ENCODE measurements around a stretch of chr1.

GRCh38 chr1:7069754-7070261 lies 284.6 kb downstream of the CAMTA1 start:
- RRBS: 4% methylated on average over 7 of the region's 23 CpGs

- RRBS: no CpG with 5 or more reads among the region's 12 CpGs
Measured at GRCh38 chr1:7117507-7118184, 332.4 kb downstream of the CAMTA1 start.

DNA sequence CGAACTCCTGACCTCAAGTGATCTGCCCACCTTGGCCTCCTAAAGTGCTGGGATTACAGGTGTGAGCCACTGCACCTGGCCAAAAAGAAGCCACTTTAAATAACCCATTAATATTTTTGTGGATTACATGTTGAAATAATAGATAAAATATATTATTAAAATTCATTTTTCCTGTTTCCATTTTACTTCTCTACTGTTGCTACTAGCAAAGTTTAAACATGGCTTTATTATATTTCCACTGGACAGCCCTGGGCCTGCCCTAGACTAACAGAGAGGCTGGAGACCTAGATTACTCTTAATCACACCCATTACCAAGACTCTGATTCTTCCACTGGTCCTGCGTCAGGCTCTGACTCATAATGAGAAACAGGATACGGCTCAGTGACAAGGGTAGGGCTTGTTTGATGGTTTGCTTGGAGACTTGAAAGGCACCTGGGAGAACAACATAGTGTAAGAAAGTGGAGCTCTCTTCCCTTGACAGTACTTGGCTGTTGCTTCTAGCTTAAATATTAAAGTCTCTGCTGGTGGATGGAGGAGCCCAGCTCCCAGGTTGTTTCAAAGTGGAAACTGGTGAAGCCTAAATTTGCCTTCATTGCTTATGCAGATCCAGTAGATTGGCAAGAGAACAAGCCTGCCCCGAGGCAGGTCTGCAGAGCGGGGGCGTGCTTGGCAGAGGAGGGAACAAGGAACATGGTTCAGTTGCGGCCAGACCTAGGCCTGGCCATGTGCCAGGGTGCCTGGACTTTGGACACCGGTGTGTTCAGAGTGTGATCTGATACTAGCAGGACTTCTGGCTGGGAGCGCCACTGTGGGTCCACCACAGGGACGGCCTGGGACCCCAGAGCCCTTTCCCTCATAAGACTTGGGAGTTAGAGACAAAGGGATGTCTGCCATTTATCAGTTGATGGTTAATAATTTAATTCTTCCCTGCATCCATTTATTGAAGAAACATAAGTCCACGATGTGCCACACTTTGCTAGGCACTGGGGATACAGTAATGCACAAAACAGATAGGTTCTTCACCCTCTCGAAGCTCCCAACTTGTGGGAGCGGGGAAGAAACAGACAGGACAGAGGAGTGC lies 480.6 kb downstream of the CAMTA1 start:
- RRBS: no CpG with 5 or more reads among the region's 13 CpGs

- RRBS: no CpG with 5 or more reads among the region's 3 CpGs
Measured at GRCh38 chr1:7340335-7340731, 430.8 kb upstream of the VAMP3 start.

- RRBS: no CpG with 5 or more reads among the region's 21 CpGs
Measured at GRCh38 chr1:7441393-7442030, 329.6 kb upstream of the VAMP3 start.

- RRBS: no CpG with 5 or more reads among the region's 23 CpGs
Measured at GRCh38 chr1:7669487-7670475, 101.3 kb upstream of the VAMP3 start.

- RRBS: 3% methylated on average over 1 of the region's 13 CpGs
Measured at GRCh38 chr1:7783759-7783910, 456 bp upstream of the PER3 start.

GRCh38 chr1:7899871-7900308 lies 40.7 kb downstream of the TNFRSF9 start:
- RRBS: no CpG with 5 or more reads among the region's 4 CpGs

DNA sequence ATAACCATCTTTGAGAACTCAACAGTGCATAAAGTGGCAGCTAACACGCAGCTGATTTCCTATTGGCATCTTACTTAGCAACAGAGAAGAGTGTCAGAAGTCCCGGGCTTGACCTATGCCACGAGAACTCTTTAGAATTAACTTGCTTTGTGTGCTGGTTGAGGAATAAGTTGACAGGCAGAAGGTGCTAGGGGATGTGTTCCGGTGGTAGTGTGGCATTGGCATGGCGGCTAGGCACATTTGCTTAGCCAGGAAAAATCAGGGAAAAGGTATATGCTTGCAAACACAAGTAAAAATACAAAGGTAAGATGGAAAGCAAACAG lies 16.5 kb downstream of the ERRFI1 start:
- RRBS: no CpG with 5 or more reads among the region's 5 CpGs

DNA sequence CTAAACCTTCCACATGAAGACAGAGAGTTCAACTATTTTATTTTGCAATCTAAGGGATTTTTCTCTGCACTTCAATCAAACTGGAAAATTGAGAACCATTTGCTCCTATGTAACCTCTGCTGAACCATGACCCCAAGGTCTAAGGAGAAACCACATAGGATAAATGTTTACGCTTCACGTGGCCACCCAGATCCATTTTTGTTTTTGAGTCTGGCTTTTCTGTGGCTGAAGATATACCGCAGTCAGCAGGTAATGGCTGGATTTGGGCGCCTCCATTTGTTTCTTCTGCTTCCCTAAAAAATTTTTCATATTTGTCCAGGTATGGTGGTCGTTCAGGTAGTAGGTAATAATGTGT lies 13.1 kb downstream of the ERRFI1 start:
- RRBS: no CpG with 5 or more reads among the region's 5 CpGs

GRCh38 chr1:8027832-8028842 lies 2.0 kb upstream of the ERRFI1 start:
- RRBS: no CpG with 5 or more reads among the region's 8 CpGs

DNA sequence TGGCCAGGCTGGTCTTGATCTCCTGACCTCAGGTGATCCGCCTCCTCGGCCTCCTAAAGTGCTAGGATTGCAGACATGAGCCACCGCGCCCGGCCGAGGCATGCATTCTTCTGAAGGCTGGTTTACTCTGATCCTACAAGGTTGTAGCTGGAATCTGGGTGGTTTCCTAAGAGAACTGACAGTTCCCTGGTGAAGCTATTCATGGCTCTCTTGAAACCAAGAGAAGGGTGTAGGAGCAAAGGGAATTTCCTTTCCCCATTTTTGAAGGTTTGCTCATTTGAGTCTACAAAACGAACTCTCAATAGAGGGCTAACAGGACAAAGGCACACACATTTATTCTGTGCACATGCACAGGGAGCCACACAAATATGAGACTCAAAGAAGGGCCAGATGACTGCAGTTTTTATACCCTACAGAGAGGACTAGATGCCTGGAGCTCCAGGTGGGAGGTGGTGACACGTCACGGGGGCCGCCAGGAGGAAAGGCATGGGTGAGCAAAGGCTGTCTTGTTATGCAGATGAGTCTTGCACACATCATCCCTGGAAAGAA lies 49.5 kb upstream of the ERRFI1 start:
- RRBS: no CpG with 5 or more reads among the region's 10 CpGs

GRCh38 chr1:8147742-8148463 lies 121.8 kb upstream of the ERRFI1 start:
- RRBS: no CpG with 5 or more reads among the region's 11 CpGs

- RRBS: no CpG with 5 or more reads among the region's 7 CpGs
Measured at GRCh38 chr1:8189685-8190336, 128.1 kb upstream of the SLC45A1 start.

DNA sequence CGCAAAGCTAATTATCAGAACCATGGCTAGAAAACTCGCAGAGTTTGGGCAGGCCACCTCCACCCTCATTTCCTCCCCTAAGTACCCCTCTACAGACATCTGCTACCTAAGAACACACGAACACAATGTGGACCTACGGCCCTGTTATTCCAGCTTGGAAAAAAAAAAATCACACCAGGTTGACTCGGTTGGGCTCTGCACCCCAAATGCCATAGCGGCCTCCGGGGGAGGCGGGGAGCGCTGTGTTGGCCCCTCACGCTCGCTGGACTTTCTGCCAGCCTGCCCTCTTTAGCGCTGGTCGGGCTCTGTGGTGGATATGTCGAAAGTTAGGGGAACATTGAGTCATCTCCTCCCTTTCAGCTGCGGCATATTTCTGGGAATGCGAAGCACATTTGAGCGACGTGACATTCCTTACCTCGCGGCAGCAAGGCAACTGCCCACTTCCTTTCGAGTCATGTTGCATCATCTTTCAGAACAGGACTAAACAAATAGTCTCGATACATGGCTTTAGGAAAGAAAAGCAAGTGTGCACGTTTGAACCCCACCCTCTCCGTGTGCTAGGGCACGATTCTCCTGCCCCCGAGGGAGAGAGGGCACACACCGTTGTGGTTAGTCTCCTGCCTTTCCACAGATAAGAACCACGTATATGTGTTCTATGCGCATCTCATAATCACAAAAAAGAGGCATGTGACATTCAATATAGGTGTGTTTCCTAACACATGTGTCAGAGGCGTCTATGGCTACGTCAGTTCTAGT lies 106.0 kb upstream of the SLC45A1 start:
- RRBS: no CpG with 5 or more reads among the region's 31 CpGs

DNA sequence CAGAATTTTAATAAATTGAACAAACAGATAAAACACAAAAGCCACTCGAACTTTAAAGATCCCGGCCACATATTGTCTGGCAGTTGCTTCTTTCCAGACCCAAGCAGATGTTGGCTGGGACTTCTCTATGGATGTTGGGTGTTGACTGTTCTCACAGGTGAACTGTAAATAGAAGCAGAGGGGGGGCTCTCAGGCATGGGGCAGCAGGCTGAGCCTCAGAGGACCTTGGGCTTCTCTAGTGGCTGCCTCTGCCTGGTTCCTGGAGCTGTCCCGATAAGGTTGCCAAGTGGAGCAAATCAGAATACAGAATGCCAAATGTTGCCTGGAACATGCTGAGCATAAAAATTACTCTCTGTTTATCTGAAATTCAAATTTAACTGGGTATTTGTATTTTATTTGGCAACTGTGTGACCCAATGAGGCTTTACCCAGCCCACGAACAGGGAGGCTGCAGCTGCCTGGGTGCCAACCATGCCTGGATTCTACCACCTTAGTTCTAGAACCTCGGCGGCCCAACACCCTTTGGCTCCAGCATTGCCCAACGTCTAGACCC lies 5.6 kb upstream of the SLC45A1 start:
- RRBS: no CpG with 5 or more reads among the region's 7 CpGs

DNA sequence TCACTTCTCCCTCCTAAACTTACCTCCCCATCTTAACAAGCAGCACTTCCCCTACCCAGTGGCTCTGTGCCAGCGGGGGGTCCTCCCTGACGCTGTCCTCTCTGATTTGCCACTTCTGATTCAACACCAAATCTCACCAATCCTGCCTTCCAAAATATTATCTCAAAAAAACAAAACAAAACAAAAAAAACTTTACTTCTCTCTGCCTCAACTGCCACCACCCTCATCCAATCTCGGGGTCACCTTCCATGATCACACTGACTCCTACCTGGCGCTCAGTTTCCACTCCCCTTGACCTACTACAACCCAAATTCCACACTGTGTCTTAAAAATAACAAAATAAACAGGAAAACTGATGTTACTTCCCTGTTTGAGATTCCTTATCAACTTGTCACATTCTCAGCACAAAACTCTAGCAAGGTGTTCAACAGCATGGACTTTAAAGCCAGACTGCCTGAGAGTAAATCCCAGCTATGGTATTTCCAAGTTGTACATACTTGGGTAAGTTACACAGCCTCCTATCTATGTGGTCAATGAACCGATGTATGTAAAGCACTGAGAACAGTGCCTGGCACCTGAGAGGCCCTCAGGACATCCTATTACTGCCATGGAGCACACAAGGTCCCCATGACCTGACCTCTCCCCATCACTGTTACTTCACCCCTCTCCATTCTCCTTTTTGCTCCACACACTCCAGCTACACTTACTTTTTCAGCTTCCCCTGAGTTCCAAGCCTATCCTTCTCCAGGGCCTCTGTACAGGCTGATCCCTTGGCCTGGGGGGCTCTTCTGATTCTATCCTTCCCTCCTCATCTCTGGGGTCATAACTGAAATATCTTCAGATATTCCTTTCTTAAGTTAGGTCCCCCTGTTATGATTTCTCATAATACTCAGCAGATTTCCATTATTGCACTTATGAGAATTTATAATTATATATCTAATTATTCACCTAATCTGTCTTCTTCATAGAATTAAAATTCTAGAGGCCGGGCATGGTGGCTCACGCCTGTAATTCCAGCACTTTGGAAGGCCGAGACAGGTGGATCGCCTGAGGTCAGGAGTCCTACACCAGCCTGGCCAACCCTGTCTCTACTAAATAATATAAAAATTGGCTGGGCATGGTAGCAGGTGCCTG lies 73.2 kb downstream of the SLC45A1 start:
- RRBS: no CpG with 5 or more reads among the region's 9 CpGs

DNA sequence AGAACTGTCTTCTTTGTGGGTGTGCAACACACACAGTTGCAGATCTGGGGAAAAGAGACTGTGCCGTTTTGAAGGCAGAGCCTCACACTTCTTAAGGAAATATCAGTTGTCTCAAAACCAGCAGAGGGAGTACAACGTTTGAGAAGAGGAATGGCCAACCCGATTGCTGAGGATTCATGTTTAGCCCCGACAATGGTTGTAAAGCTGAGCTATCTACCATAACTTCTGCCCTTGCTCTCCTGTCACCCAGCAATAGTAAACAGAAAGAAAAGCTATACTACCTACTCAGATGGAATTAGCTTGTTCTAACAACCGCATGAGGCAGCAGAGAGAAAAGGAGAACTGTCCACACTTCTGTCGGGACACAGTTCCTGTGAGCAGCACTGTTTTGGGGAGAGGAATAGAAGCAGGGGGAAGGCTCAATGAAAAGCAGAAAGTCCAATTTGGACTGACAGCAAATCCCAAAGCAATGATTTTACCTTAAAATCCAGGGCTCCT lies 91.2 kb downstream of the SLC45A1 start:
- RRBS: no CpG with 5 or more reads among the region's 6 CpGs

GRCh38 chr1:8438422-8438841 lies 120.5 kb downstream of the SLC45A1 start:
- RRBS: no CpG with 5 or more reads among the region's 5 CpGs

DNA sequence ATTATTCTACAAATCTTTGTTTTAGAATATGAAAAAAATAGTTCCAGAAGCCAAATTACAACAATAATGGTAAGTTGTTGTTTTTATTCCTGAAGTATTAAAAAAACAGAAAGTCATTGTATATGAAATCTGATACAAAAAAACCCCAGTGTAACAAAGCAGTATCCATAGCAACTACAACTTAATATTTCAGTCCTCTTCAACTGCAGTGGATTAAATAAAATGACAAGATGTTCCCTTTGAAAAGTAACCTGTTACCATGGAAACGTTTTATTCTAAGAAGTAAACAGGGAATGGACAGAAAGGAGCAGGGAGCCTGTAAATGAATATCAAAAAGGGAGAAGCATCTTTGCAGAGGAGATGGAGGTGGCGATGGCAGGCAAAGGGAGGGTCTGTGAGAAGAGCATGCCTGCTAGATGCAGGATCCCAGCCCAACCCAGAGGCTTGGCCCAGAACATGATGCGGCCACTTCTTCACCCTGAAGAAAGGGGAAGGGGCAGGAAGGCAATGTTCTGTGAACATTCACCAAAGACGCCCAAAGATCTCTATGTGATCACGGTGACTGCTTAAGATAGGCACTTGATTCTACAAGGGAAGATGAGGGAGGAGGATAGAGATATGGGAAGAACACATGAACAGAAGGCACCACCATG lies 199.8 kb downstream of the SLC45A1 start:
- RRBS: no CpG with 5 or more reads among the region's 5 CpGs

All from skeletal muscle cell (primary cell).